Left lung (tissue), 1 donor: ENCODE data around the gene FAM110C.

GRCh38 chr2:42854-43265 is 3.4 kb downstream of the FAM110C start:
- PRO-cap = no peak

DNA sequence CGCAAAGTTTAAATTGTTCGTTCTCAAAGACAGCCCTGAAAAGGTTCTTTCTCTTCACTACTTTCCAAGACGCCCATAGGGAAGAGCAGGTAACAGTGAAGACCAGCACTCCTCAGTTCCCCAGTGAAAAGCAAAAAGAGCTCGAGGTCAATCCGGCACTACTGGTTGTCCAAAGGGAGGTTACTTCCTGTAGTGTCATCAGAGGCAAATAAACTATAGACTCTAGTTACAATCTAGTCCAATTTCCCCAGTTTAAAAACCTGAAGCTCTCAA is 1.8 kb downstream of the FAM110C start:
- PRO-cap = no peak

- PRO-cap = bidirectional peak, plus-strand start at chr2:46805, minus-strand start at chr2:46896
Observed at GRCh38 chr2:46391-47420, at the start of gene FAM110C. TSS of gene FAM110C (minus strand) at chr2:46505.

GRCh38 chr2:265024-266151 is 641 bp downstream of the ACP1 start:
- PRO-cap = no peak

GRCh38 chr2:288518-289378 is 857 bp upstream of the ALKAL2 start:
- PRO-cap = unidirectional peak, minus-strand start at chr2:288712; bidirectional peak, plus-strand start at chr2:289116, minus-strand start at chr2:288965

- PRO-cap = no peak
Observed at GRCh38 chr2:430578-431114, 142.8 kb upstream of the ALKAL2 start.

- PRO-cap = no peak
Observed at GRCh38 chr2:437801-438508, 150.1 kb upstream of the ALKAL2 start.

- PRO-cap = no peak
Observed at GRCh38 chr2:589421-590112, 87.6 kb downstream of the TMEM18 start.

DNA sequence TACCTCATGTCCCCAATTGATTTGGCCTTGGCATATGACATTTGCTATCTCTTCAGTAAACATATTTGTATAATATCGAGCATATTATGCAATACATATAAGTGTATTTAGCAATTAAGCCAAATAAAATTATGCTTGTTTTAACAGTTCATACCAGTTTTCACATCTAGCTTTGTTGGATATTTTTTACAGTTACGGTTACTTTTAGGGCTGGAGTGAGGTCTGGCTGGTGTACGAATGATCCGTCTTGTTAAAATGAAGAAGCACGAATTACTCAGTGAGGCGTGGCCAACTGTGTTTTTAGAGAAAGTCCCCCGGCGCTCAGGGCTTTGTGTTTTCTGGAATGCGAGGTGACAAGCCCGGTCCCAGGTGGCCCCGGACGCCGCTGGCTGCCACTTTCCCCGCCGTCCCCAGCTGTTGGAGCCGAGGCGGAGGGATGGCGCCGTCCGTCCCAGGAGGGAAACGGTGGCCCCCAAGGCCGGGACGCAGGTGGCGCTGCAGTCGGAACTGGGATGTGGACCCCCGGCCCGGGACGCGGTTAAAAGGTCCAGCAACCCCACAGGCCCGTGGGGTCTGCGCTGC is 41.3 kb downstream of the TMEM18 start:
- PRO-cap = no peak

- PRO-cap = no peak
Observed at GRCh38 chr2:691762-692117, 14.5 kb upstream of the TMEM18 start.

GRCh38 chr2:692731-693232 is 15.6 kb upstream of the TMEM18 start:
- PRO-cap = no peak

DNA sequence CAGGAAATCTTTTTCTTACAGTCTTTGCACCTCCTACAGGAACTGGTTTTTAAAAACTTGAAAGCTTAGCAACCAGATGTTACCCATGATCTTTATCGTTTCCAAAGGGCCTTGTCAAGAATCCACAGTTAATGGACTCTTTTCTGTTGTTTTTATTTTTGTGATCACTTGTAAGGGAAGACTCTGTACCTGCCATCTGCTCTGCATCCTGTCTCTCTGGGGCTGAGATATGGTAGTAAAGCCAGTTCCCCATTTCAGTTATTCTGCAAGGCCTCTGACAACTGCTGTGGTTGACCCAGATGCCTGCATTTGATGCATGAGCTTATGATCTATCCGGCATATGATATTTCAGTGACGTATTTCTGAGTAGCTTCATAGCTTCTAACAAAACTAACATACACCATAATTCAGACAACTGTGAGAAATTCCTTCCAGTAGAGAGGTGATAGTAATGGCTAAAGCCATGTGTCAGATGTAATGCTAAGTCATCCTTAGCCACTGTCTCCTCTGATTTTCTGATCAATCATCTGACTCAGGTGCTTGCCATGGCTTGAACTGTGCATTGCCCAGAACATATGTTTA is 105.1 kb downstream of the TPO start:
- PRO-cap = no peak

- PRO-cap = no peak
Observed at GRCh38 chr2:1633029-1633898, 111.1 kb downstream of the PXDN start.

DNA sequence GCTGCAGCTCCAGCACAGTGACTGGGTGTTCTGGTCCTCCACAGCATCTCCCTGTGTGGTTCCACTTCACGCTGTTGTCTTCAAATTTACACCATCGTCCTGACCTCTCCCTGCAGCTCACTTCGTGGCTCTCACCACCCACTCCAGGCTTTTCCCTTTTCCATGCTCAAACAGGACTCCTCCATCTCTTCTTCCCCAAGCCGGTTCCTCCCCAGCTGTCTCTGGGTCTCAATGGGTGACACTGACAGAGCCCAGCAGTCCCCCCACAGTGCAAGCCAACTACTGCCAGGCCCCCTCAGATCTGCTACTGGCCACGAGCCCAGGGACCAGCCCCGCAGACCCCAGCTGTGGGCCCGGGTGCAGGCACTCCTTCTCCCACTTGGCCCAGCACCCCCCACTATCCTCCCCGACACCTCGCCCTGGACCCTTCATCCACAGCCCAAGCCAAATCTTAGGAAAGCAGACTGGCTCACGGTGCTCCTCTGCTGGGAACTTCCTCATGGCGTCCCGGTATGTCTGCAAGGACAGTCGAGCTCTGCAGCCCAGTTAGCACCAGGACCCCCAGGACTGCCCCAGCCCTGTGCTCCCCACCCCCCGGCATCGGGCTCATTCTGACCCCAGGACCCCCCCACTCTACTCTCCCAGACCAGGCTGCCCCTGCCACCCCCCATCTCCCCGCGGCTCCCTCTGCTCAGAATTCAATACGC is 86.0 kb downstream of the PXDN start:
- PRO-cap = no peak

GRCh38 chr2:1708583-1709202 is 35.6 kb downstream of the PXDN start:
- PRO-cap = unidirectional peak, plus-strand start at chr2:1709047

- PRO-cap = no peak
Observed at GRCh38 chr2:1824080-1824890, 80.0 kb upstream of the PXDN start.

- PRO-cap = no peak
Observed at GRCh38 chr2:2012294-2012917, 268.1 kb upstream of the PXDN start.

GRCh38 chr2:2328763-2329371 is 2.2 kb downstream of the MYT1L start:
- PRO-cap = no peak

DNA sequence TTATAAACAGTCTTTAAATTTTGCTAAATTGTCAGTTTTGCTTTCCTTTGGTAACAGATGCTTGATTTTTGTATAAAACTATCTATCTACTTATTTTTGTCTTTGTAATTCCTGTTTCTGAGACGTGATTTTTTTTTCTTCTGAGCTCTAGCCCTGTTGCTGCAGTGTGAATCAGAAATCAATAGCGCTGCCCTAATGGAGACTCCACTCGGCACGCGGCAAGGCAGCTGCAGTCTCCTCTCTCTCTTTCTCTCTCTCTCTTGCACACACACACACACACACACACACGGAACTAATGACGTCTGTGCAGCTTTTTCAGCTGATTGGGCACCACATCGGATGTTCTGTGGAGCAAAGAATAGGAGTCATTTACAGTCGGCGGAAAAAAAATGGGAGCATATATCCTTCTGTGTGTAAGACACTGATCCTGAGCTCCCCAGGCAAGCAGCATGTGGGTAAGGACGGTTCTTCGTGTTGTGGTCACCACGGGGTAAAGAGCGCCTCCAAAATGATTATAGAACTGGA is 2.0 kb upstream of the MYT1L start:
- PRO-cap = no peak

GRCh38 chr2:2662028-2662450 is 331.0 kb upstream of the MYT1L start:
- PRO-cap = no peak